Pericardium (tissue), 1 donor: ENCODE data around the gene PRRG4.

- RRBS: no CpG with 5 or more reads among the region's 34 CpGs
These were observed 2.6 kb downstream of the WT1 start for GRCh38 chr11:32432400-32433478.

- RRBS: no CpG with 5 or more reads among the region's 6 CpGs
These were observed 15.0 kb upstream of the WT1 start for GRCh38 chr11:32450193-32450897.

GRCh38 chr11:32581448-32581820 is 2.2 kb upstream of the EIF3M start:
- RRBS: no CpG with 5 or more reads among the region's 3 CpGs

- RRBS: 2% methylated on average over 37 of the region's 69 CpGs
These were observed at the start of gene PRRG4 for GRCh38 chr11:32829471-32830212. Gene PRRG4 (plus strand): TSS chr11:32829927.

GRCh38 chr11:32831081-32831774 is 1.5 kb downstream of the PRRG4 start:
- RRBS: no CpG with 5 or more reads among the region's 8 CpGs

DNA sequence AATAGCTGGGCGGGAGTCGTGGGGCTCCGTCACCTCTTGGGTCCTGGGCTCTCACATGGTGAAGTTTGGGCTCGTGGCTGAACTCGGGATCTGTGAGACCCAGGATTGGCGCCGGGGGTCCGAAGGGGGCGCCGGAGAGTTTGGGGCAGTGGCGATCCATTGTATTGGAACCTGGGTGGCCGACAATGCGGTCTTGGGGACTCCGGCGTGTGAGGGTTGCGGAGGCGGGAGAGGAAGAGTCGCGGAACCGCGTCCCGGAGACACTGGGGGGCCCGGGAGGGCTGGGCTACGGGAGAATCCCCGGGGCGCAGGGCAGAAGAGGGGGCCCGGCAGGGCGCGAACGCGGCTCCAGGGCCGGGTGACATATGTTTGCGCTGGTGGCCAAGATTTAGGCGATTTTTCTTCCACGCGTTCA is 954 bp downstream of the QSER1 start:
- RRBS: 2% methylated on average over 13 of the region's 36 CpGs

DNA sequence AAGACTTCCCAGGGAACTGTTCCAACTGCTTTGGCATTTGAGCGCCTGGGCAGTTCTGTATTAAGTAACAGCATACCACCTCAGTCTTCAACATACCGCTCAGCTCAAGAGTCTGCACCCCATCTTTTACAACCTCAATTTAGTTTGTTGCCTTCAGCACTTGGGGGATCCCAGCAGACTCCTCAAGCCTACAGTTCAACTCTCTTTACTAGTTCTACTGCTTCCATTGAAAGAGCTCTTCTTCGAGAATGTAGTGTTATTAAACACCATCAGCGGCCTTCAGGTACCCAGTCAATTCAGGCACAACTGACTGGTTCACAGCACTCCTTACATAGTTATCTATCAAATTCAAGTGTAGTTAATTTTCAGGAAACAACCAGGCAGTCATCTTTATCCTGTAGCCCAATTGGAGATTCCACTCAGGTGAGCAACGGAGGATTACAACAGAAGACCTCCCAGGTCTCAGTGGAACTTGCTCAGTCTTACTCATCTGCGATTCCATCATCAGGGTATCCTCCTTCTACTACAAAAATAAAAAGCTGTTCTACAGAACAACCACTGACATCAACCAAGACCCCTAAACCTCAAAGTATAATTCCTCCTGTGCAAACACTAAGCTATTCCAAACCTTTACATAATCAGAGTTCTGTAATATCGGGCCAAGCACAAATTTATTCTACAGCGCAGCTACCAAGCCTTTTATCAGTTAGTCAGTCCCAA is 39.5 kb downstream of the QSER1 start:
- RRBS: no CpG with 5 or more reads among the region's 8 CpGs

DNA sequence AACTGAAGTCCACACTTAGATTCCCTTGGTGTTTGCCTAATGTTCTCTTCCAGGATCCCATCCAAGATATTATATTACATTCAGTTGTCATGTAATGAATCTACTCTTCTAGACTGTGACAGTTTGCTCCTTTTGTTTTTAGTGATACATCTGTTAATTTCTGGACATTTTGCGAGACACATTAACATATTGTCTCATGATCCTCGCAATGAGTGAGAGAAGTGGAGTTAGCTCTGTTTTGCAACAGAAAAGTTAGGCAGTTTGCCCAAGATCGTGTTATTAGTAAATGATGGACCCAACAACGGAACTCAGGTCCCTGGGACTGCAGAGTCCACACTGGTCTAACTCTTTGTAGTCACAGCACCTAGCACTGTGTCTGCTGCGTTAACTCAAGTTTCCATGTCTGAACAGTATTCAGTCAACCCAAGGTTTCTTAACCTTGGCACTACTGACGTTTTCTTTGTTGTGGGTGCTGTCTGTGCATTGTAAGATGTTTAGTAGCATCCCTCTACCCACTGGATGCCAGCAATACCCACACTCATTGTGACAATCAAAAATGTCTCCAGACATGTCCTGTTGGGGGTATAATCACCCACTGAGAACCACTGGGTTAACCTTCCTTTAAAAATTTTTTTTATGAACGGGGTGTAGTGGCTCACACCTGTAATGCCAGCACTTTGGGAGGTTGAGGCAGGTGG is 3.2 kb downstream of the DEPDC7 start:
- RRBS: no CpG with 5 or more reads among the region's 7 CpGs

DNA sequence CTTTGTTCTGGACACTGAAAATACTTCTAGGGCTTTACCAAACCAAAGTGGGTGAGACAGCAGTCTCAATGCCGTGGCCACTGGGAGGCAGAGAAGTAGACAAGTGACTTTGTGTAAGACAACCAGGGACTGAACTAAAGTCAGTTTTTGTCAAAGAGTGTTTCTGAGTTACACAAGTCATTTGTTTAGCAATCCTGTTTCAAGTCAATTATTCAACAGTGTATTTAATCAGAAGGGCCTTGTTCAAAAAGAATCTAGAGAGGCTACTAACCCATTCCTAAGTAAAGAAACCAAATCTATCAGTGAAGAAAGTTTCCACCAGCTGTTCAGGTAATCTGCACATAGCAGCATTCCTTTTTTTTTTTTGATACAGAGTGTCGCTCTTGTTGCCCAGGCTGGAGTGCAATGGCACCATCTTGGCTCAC is 46.7 kb downstream of the TCP11L1 start:
- RRBS: no CpG with 5 or more reads among the region's 2 CpGs

GRCh38 chr11:33086907-33087262 is 47.5 kb downstream of the TCP11L1 start:
- RRBS: no CpG with 5 or more reads among the region's 6 CpGs

DNA sequence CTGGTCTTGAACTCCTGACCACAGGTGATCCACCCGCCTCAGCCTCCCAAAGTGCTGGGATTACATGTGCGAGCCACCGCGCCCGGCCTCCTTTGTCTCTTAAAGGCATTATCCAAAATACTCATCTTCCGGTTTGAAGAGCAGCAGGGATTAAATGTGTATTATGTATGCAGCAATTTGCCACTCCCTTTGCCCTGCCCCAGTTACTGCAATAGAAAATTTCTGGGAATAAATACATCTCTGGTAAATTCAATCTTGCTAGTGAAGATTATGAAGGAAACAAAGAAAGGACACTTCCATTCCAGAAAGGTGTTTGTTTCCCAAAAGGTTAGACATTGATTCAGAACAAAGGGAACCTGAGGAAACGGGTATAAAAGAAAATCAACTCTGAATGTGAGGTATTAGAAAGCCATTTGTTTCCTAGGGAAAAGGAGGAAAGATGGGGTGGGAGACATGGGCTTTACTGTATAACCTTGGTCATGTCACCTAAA is 1.1 kb upstream of the HIPK3 start:
- RRBS: 17% methylated on average over 1 of the region's 7 CpGs

- RRBS: no CpG with 5 or more reads among the region's 10 CpGs
These were observed 995 bp downstream of the C11orf91 start for GRCh38 chr11:33699592-33700069.

DNA sequence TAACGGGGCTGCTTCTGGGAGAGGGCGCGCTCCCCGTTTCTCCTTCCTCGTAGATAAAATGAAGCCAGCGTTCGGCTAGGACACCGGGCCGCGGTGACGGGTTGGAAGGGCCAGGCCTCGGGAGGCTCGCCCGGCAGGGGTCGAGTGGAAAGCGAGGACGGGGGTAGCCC is 212 bp downstream of the CD59 start:
- RRBS: 1% methylated on average over 10 of the region's 17 CpGs

DNA sequence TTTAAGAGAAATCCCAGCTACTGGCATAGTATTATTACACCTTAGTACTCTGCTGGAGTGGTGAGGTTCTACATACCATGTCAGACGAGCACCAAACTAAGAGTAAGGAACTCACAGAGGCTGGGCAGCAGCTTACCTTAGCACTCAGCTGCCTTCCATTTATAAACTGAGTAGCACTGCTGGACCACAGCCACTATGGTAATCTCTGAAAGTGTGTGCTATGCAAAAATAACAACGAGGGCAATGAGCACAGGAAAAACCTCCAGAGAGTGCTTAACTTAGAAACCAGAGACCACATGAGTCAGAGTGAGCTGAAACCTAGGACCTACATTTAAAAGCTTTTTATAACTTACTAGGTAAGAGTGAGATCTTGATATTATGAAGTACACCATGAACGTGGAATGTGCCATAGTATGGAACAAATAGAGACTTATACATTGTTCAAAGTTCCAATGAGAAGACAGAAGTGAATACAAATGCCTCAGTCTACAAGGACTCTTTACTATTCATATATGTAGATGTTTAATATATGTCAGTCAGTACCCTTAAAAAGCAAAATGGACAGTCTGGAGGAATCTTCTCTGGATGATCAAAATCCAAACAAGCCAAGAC is 17.1 kb upstream of the CD59 start:
- RRBS: no CpG with 5 or more reads among the region's 3 CpGs

DNA sequence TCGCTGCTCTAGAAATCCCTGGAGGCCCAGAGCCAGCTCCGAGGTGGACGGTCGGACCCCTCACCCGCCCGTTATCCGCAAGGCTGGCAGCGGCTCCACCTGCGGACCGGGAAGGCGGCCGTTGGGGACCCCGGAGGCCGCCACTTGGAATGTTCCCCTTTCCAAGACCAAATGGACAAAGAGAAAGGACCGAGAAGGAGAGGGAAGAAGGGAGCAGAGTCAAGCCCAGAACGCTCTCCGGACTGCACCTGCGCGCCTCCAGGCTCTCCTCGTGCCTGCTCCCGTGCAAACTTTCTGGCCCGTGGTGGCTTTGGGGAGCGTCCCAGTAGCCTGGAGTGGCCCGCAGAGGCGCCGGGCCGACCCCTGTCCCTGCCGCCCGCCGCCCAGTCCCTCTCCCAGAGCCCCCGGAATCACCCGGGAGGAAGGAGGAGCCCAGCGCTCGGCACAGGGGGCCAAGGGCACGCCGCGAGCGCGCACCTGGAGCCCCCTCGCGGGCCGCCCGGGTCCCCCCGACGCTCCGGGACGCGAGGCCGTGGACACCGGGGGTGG is 23.0 kb downstream of the LMO2 start:
- RRBS: 4% methylated on average over 25 of the region's 50 CpGs

- RRBS: no CpG with 5 or more reads among the region's 17 CpGs
These were observed 2.0 kb upstream of the LMO2 start for GRCh38 chr11:33893499-33894595.

DNA sequence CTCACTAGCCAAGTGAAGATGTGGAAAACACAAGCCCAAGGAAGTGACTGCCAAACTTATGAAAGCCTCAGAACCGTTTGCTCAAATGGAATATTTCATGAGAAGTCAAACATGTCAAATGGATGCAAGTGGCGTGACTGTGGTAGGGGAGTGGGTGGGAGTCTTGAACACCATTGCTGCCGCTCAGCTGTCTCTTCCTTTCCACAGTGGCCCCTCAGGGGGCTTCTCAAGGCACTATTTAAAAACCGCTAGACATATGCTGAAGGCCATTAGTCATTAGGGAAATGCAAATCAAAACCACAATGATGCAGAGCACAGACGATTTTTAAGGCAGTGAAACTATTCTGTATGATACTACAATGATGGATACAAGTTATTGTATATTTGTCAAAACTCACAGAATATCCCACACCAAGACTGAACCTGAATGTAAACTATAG is 29.3 kb upstream of the LMO2 start:
- RRBS: no CpG with 5 or more reads among the region's 5 CpGs

GRCh38 chr11:34050252-34050872 is 1.2 kb upstream of the CAPRIN1 start:
- RRBS: no CpG with 5 or more reads among the region's 6 CpGs

- RRBS: no CpG with 5 or more reads among the region's 7 CpGs
These were observed 989 bp downstream of the CAPRIN1 start for GRCh38 chr11:34052678-34052761.

- RRBS: no CpG with 5 or more reads among the region's 3 CpGs
These were observed 16.4 kb downstream of the CAPRIN1 start for GRCh38 chr11:34067767-34068471.